Neural progenitor cell (in vitro differentiated cells): ENCODE measurements around a stretch of chr14.

- RAMPAGE, long total RNA = no peak
Observed at GRCh38 chr14:100106203-100106587, 41.0 kb downstream of the EVL start.

- RAMPAGE, long total RNA = no peak
Observed at GRCh38 chr14:100142583-100143019, 16.8 kb downstream of the DEGS2 start.

DNA sequence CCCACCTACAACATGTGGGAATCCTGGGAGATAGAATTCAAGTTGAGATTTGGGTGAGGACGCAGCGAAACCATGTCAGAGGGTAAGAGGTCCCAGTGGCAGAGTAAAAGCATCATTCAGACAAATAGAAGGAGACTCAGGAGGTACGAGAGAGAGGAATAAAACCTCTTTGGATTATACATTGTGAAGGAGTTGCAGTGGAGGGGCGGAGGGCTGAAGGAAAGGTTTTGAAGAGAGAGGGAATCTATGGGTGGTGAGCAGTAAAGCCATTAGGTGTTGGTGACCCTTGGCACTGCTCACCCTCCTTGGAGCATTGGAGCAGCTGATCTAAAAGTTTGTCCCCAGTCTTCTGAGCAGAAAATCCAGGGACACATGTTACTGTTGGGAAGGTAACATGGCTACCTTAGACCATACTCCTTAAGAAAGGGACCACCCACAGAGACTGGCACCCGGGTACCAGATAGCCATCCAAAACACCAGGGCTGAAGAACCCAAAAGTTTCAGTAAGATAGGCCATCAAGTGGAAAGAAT is 27.3 kb downstream of the YY1 start:
- RAMPAGE, long total RNA = no peak

- RAMPAGE, long total RNA = no peak
Observed at GRCh38 chr14:100266711-100267136, 27.8 kb downstream of the YY1 start.

- RAMPAGE, long total RNA = no peak
Observed at GRCh38 chr14:100312082-100312582, 5.9 kb upstream of the SLC25A29 start.

GRCh38 chr14:100342406-100342630 is 19.2 kb downstream of the SLC25A47 start:
- RAMPAGE, long total RNA = no peak

DNA sequence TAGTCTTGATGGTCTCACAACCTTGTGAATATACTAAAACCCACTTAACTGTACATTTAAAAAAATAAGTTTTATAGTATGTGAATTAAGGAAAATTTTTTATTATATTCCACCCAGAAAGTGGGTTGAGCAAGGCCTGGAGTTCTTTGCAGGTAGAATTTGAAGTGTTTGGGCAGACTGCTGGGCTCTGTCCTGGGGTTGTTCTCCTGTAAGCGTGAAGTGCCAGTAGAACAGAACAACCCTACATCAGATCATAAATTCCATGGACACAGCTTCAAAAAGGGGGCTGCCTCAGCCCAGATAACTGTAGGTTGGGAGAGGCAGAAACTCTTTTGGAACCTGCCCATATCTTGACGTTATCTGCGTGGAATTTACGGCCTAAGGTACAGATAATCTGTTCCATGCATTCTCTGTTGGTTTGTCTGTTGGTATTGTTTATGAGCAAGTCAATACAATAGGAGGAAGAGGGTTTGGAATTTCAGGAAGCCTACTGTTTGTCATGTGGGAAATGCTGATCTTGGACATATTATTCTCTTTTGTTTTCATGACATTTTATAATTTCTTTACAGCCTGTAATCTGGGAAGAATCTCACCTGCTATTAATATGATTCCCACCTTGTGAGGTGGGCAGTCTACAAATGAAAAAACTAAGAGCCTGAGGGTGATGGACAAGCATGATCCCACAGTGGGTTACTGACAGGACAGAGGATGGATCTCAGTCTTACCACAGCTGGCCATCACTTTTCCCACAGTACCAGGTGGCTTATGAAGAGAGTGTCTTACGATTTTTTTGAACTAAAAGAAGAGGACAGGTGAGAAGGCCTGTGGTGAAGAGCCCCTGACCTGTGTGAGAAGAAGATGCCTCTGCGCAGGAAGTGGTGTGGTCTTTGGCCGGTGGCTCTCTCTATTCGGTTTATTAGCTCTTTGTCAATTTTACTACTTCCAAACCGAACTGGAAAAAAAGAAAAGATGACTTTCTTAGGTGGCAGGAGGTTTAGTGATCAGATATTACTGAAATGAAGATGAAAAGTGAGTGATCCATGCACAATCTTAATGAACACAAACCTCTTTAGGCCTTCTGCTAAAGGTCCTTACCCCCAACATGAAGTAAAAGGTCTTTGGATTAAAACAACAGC is 15.1 kb downstream of the WARS1 start:
- RAMPAGE, long total RNA = no peak

GRCh38 chr14:100392170-100392502 is 15.9 kb downstream of the WDR25 start:
- RAMPAGE, long total RNA = no peak

DNA sequence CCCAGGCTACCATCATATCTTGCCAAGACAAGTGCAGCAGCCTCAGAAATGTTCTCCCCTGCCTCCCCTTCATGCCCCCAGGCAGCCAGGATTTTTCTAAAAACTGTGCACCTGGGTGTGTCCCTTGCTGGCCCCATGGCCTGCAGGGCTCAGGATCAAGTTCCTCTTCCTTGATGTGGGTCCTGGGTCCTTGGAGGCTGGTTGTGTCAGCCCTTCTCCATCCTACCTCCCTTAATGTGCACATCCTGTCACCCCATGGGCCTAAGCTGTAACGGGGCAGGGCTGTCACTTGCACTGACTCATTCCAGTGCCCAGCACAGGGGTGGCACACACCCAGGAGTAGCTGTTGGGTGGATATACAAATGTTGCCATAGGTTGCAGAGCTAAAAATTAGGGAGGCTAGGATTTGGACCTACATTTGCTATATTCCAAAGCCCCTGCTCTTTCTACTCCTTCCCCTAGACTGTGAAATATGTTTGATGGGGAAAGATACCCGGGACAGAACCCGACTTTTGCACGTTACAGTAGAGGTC is 48.8 kb downstream of the WDR25 start:
- RAMPAGE, long total RNA = no peak

DNA sequence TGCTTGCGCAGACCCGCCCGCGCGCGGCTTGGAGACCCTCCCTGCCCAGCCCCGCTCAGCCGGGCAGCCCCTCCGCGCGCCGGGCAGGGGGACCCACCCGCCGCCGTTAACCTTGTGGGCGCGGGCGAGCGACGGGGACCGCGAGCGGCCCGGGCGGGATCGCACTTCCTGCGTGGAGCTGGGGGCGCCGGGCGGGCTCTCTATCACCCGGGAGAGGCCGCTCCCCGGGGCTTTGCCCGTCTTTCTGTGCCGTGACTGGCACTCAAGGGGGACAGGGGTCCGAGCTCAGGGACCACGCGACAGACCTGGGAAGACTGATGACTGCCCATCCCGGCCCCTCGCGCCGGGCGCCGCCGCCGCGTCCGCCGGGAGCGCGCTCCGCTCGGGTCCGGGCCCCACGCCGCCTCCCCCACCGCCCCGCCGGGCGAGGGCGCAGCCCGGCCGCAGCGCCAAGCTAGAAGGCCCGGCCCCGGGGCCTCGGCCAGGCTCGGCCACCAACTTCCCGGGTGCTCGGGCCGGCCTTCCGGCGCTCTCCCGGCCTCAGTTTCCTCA is 18.5 kb downstream of the BEGAIN start:
- RAMPAGE, long total RNA = no peak

GRCh38 chr14:100660933-100661516 is 65.7 kb upstream of the DLK1 start:
- RAMPAGE, long total RNA = no peak

DNA sequence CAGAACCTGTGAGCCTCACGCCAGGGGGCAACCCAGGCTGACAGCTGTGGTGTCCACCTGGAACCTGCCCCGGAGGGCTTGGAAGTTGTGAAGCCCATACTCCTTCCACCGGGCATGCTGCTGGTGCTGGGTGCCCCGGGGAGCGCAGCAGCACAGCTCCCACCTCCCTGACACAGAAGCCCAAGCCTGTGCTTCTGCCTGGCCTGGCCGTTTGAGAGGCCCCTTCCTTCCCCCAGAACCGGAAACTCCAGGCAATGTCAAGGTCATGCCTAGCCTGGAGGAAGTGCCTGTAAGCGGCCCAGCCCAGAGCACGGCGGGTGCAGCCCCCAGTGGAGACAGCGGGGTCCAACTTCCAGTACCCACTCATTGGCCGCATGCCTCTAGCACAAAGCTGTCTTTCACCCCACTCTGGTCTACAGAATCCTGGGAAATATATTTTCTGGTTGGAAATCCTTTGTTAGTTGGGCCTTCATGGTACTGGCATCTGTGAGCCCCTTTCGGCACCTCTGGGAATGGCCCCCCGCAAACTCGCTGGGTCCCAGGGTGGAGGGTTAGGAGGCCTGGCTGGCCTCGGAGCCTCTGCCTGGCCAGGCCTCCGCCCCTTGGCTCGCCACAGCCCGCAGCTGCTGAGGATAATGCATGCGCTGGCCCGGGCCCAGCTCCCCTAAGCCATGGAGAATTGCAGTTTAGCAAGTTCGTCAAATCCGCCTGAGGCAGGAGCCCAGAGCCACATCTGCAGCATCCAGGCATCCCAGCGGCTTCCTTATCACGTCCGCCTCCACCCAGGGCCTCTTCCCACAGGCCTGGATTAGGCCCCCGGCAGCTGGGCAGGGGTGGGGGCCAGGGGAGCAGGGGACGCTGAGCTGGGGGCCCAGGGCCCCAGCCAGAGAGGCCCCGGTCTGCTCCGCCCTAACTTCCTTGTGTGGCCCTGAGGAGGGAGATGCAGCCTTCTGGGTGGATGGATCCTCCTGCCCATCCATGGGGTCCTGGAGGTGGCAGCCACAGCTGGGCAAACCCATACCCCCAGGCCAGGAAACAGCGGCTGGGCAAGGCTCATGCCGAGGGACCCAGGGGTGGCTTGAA is 48.9 kb upstream of the DLK1 start:
- RAMPAGE, long total RNA = no peak

- RAMPAGE, long total RNA = no peak
Observed at GRCh38 chr14:100680484-100681255, 46.0 kb upstream of the DLK1 start.

GRCh38 chr14:100790723-100791289 is 64.1 kb downstream of the DLK1 start:
- RAMPAGE, long total RNA = no peak

- RAMPAGE, long total RNA = no peak
Observed at GRCh38 chr14:100847695-100848273, 55.7 kb downstream of the RTL1 start.

- RAMPAGE, long total RNA = no peak
Observed at GRCh38 chr14:100923947-100924530, 20.5 kb upstream of the RTL1 start.

DNA sequence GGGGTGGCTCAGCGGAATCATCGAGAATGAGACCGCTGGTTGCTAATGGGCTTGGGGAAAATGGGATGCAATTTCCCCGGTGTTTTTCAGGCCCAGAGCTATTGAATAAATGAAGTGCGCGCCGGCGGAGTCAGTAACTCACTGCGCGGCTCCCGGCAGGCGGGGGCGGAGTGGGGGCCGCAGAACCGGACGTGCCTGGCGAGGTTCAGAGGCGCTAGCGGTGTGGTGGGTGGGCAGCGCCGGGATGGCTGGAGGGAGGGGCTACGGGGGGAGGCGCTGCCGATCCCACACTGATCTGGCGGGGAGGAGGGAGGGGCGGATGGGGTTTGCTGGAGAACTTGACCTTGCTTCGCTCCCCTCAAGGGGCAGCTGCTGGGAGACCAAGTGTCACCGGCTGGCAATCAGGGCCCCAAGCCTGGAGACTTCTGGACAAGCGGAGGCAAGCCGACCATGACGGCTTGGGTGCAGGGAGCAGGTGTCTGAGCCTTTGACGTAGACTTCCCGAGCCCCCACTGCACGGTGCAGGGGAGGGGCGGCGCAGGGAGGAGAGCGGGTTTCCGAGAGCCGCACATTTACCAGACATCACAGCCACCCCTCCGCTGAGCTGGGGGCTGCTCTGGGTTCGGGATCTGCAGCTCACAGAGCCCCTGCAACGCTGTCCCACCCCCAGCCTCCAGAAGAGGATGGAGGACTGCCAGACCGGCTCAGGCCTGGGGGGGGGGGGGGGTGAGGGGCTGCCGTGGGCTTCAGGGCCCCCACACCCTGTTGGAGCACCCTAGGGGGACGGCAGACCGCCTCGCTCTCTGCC is 174.1 kb upstream of the RTL1 start:
- RAMPAGE, long total RNA = no peak

GRCh38 chr14:101535009-101535668 is 226.4 kb upstream of the PPP2R5C start:
- RAMPAGE, long total RNA = no peak

GRCh38 chr14:101599168-101599367 is 162.4 kb upstream of the PPP2R5C start:
- RAMPAGE, long total RNA = no peak

GRCh38 chr14:101813225-101813912 is 51.9 kb downstream of the PPP2R5C start:
- RAMPAGE, long total RNA = no peak